Hair follicular keratinocyte (primary cell): ENCODE measurements around the genes ISG15 and AURKAIP1.

DNA sequence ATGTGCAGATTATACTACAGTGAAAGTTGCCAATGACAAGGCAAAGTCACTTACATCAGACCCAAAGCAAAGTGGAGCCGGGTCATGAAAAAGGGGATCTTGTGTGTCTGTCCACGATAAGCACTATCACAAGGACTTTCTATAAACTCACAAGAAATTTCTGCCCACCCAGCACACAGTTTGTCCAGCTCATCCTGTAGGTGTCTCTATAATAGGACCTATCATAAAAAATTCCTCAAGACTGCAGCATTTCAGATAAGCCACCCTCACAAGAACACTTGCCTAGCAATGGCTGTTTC lies 50.3 kb downstream of the OR4F5 start:
- RAMPAGE, long total RNA = no peak

- RAMPAGE, long total RNA = no peak
These were observed 126.3 kb downstream of the OR4F5 start for GRCh38 chr1:191339-192075.

GRCh38 chr1:199568-200369 lies 134.6 kb downstream of the OR4F5 start:
- RAMPAGE, long total RNA = no peak

- RAMPAGE, long total RNA = no peak
These were observed 56.0 kb downstream of the OR4F16 start for GRCh38 chr1:630390-630914.

GRCh38 chr1:830703-831106 lies 93.0 kb upstream of the SAMD11 start:
- RAMPAGE, long total RNA = no peak

DNA sequence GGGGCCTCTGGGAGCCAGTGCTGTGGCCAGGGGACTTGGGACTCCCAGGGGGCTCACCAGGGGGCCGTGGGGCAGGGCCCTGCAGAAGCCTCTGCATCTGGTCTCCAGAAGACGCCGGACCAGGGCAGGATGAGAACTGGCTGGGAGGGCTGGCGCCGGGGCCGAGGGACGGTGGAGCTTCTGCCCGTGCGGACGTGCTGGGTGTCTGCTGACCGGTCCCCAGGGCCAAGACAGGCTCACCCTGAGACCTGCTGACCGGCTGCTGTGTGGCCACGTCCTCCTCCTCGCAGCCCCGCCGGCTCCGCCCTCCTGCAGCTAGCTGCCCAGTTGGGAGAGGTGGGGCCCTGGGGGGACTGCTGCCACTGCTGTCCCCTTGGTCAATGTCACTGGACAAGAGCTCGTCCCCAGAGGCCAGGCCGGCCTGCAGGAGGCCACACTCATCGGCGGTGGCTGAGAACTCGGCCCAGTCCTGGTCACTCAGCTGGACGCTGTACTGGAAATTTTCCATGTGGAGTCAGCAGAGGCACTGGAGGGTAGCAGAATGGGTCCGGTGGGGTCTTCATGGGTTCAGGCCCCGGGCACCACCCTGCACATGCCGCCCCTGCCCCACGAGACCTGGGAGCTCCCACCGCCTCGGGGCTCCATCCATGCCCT lies 1.2 kb downstream of the PERM1 start:
- RAMPAGE, long total RNA = no peak

DNA sequence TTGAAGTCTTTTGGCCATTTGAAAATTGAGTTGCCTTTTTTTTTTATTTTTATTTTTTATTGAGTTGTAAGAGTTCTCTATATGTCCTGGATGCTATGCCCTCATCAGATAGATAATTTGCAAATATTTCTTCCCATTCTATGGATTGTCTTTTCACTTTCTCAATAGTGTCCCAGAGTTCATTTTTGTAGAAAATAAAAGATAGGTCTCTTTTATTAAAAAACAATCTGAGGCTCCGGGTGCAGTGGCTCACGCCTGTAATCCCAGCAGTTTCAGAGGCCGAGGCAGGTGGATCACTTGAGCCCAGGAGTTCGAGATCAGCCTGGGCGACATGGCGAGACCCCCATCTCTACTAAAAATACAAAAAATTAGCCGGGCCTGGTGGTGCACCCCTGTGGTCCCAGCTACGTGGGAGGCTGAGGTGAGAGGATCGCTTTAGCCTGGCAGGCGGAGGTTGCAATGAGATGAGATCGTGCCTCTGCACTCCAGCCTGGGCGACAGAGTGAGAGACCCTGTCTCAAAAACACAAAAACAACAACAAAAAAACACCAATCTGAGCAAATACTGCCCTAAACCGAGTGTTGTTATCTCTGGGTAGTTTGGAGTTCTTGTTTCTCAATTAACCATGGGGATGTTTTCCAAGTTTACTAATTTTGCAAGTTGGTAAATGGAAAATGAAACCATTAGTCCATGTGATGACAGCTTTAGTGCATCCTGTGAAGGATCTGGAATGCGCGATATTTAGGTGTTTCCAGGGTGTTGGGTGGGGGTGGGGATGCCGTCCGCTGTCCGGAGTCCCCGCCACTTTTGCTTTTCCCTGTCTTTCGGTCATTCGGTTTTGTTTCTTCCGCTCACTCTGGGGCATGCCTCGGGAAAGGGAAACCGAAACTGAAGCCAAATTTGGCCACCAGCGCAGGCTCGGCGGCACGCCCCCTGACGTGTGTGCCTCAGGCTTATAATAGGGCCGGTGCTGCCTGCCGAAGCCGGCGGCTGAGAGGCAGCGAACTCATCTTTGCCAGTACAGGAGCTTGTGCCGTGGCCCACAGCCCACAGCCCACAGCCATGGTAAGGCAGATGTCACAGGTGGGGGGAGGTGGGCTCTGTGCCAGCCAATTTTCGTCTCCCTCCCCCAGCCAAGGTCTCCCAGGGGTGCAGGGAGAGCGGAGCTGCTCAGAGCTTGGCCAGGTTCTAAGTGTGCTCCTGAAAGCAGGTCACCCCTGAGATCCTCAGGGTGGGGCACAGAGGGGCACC lies at the start of gene ISG15:
Gene ISG15 (plus strand): TSS at position 986 of the 1,251 bp plus-strand sequence.
- RAMPAGE, long total RNA = no peak

DNA sequence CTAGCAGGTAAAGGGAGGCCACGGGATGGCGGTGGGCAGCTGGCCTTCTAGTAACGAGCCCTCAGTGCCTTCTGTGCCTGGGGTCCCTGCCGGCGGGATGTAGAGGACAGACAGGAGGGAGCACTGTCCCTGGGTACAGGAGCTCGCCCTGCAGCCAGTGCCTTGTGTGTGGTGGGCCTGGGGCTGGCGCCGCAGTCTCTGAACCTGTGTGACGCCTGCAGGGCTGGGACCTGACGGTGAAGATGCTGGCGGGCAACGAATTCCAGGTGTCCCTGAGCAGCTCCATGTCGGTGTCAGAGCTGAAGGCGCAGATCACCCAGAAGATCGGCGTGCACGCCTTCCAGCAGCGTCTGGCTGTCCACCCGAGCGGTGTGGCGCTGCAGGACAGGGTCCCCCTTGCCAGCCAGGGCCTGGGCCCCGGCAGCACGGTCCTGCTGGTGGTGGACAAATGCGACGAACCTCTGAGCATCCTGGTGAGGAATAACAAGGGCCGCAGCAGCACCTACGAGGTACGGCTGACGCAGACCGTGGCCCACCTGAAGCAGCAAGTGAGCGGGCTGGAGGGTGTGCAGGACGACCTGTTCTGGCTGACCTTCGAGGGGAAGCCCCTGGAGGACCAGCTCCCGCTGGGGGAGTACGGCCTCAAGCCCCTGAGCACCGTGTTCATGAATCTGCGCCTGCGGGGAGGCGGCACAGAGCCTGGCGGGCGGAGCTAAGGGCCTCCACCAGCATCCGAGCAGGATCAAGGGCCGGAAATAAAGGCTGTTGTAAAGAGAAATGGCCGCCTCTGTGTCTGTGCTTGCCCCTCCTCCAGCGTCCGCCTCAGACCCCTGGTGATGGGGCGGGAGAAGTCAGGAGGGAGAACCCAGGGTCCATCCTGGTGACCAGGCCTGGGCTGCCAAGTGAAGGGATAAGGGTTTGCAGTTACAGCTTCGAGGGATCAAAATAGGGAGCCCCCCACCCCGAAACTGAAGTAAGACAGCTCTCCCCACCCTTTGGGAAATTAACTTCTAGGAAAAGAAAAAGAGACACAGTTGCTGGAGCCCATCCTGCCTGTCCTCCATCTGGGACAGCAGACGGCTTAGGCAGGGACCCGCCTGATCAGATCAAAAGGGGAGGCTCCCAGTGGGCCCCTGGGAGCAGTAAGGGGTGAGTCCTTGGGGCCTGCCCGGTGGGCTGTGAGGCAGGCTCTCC lies 863 bp downstream of the ISG15 start:
- RAMPAGE, long total RNA = no peak

DNA sequence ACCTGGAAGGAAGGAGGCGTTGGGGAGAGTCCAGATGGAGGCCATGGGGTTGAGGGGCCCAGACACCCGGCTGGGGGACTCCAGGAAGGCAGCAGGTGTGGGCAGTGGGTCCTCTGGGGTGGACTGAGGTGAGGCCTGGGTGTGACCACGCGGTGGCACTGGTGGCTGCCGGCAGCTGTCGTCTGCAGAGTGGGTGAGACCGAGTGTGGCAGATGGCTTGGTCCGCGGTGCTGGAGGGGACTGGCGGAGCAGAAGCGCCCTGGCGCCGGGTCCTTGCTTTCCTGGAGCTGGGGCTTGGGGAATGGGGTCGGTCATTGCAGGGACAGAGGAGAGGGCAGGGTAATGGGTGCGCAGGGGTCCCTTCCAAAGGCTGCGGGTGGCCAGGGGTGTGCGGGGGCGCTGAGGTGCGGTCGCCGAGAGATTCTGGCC lies 12.5 kb downstream of the AGRN start:
- RAMPAGE, long total RNA = no peak

GRCh38 chr1:1080138-1080751 lies 6.1 kb upstream of the RNF223 start:
- RAMPAGE, long total RNA = no peak

DNA sequence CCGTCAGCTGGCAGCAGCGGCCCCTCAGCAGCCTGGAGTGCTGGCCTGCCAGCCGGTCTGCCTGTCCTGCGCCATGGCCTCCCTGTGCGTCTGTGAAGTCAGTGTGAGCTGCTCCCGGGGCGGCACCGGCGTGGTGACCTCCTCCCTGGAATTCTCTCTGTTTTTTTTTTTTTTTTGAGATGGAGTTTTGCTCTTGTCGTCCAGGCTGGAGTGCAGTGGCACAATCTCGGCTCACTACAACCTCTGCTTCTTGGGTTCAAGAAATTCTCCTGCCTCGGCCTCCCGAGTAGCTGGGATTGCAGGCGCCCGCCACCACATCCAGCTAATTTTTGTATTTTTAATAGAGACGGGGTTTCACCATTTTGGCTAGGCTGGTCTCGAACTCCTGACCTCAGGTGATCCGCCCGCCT lies 10.3 kb upstream of the C1orf159 start:
- RAMPAGE, long total RNA = no peak

- RAMPAGE, long total RNA = no peak
These were observed 15.4 kb downstream of the TTLL10 start for GRCh38 chr1:1189012-1189458.

GRCh38 chr1:1237734-1238434 lies 5.8 kb downstream of the B3GALT6 start:
- RAMPAGE, long total RNA = no peak

DNA sequence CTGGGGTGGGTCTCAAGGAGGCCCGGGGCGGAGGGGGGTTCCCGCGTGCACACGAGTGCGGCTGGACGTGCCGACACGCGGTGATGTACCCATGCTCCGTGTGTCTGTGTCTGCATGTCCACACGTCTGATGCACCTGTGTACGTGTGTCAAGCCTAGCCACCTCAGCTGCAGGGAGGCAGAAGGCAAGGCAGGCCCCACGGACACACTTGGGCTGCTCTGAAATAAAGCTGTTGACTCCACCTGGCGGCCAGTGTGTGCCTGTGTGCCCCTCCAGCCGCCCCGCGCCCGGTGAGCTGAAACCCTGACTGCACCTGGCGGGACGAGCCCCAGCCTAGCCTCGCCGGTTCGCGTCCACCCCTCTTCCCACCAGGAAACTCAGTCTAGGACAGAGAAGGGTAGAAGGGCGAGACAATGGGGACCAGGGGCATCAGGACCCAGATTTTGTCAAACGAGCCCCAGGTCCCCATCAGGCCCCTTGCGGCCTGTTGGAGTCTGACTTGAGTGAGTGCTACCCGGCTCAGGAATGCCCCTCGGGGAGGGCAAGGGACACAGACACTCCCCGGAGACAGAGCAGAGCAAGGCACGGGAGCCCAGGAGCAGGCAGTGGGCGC lies 11.7 kb downstream of the SCNN1D start:
- RAMPAGE, long total RNA = no peak

- RAMPAGE, long total RNA = no peak
These were observed 7.2 kb downstream of the ACAP3 start for GRCh38 chr1:1300388-1301066.

- RAMPAGE, long total RNA = no peak
These were observed 3.6 kb downstream of the ACAP3 start for GRCh38 chr1:1303996-1304655.

DNA sequence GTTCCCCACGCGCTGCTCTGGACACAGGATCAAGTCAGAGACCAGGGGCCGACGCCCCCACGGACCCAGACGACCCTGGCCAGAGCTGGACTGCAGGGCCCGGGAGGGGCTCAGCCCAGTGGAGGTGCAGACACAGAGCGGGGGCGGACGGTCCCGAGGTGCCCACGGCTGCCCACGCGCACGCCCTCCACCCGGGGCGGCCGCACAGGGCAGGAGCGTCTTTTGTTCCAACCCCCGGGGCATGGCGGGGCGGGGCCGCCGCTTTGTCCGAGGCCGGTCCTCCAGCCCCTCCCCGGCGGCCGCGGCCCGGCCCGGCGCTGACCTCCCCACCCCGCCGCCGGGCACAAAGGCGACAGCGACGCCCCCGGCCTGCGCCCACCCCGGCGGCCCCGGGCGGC lies 364 bp downstream of the ACAP3 start:
- RAMPAGE, long total RNA = no peak

DNA sequence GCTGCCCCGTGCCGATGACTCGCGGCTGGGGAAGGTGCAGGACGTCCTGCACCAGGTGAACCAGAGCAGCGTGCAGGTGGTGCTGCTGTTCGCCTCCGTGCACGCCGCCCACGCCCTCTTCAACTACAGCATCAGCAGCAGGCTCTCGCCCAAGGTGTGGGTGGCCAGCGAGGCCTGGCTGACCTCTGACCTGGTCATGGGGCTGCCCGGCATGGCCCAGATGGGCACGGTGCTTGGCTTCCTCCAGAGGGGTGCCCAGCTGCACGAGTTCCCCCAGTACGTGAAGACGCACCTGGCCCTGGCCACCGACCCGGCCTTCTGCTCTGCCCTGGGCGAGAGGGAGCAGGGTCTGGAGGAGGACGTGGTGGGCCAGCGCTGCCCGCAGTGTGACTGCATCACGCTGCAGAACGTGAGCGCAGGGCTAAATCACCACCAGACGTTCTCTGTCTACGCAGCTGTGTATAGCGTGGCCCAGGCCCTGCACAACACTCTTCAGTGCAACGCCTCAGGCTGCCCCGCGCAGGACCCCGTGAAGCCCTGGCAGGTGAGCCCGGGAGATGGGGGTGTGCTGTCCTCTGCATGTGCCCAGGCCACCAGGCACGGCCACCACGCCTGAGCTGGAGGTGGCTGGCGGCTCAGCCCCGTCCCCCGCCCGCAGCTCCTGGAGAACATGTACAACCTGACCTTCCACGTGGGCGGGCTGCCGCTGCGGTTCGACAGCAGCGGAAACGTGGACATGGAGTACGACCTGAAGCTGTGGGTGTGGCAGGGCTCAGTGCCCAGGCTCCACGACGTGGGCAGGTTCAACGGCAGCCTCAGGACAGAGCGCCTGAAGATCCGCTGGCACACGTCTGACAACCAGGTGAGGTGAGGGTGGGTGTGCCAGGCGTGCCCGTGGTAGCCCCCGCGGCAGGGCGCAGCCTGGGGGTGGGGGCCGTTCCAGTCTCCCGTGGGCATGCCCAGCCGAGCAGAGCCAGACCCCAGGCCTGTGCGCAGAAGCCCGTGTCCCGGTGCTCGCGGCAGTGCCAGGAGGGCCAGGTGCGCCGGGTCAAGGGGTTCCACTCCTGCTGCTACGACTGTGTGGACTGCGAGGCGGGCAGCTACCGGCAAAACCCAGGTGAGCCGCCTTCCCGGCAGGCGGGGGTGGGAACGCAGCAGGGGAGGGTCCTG lies 1.6 kb downstream of the TAS1R3 start:
- RAMPAGE, long total RNA = no peak

- RAMPAGE, long total RNA = start-site peak on the minus strand at chr1:1375179-1375318, 526 and 443 reads in 2 replicates
These were observed at the start of gene AURKAIP1 for GRCh38 chr1:1375051-1375796. Gene AURKAIP1, minus strand, starts transcription at chr1:1375207.

- RAMPAGE, long total RNA = no peak
These were observed 892 bp upstream of the CCNL2 start for GRCh38 chr1:1399689-1400764.